ENCODE results near the gene TSPAN9.

- PRO-cap, result bidirectional peak, plus-strand start at chr12:1691007, minus-strand start at chr12:1690900
Measured at GRCh38 chr12:1690440-1690931, 384 bp upstream of the ADIPOR2 start.

DNA sequence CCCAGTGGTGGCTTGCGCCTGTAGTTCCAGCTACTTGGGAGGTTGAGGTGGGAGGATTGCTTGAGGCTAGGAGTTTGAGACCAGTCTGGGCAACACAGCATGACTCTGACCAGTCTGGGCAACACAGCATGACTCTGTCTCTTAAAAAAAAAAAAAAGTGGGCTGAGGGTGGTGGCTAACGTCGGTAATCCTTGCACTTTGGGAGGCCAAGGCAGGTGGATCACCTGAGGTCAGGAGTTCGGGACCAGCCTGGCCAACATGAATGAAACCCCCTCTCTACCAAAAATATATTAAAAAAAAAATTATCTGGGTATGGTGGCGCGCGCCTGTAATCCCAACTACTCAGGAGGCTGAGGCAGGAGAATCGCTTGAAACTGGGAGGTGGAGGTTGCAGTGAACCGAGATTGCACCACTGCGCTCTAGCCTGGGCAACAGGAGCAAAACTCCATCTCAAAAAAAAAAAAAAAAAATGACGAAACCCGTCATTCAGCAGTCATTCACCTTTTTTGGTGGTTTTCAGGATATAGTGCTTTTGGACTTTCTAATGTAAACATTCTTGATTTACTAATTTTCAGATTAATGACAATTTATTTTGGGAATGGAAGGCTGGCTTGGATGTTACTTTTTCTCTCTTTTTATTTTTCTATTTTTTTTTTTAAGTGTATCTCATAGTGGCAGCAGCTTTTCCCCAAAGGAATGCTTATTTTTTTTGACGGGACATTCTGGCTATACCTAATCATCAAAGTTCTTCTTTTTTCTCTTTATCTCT lies 4.5 kb downstream of the ADIPOR2 start:
- PRO-cap, result no peak

DNA sequence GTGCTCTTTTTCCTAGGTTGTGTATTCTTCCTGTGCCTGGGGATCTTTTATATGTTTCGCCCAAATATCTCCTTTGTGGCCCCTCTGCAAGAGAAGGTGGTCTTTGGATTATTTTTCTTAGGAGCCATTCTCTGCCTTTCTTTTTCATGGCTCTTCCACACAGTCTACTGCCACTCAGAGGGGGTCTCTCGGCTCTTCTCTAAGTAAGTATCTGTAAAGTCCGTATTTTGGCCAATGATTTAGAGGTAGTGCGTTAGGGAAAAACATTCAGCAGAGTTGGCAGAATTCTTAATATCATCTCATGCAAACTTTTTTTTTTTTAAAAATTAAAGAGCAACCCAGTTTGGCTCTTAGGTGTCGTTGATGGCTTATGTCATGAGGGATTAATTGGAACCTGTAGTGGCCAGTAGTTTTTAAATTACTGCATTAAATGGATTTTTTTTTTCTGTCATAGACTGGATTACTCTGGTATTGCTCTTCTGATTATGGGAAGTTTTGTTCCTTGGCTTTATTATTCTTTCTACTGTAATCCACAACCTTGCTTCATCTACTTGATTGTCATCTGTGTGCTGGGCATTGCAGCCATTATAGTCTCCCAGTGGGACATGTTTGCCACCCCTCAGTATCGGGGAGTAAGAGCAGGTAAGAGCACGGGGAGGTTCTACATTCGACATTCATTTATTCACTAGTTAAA lies 39.8 kb upstream of the LRTM2 start:
- PRO-cap, result no peak

- PRO-cap, result no peak
Measured at GRCh38 chr12:1785881-1786573, 34.3 kb upstream of the LRTM2 start.

DNA sequence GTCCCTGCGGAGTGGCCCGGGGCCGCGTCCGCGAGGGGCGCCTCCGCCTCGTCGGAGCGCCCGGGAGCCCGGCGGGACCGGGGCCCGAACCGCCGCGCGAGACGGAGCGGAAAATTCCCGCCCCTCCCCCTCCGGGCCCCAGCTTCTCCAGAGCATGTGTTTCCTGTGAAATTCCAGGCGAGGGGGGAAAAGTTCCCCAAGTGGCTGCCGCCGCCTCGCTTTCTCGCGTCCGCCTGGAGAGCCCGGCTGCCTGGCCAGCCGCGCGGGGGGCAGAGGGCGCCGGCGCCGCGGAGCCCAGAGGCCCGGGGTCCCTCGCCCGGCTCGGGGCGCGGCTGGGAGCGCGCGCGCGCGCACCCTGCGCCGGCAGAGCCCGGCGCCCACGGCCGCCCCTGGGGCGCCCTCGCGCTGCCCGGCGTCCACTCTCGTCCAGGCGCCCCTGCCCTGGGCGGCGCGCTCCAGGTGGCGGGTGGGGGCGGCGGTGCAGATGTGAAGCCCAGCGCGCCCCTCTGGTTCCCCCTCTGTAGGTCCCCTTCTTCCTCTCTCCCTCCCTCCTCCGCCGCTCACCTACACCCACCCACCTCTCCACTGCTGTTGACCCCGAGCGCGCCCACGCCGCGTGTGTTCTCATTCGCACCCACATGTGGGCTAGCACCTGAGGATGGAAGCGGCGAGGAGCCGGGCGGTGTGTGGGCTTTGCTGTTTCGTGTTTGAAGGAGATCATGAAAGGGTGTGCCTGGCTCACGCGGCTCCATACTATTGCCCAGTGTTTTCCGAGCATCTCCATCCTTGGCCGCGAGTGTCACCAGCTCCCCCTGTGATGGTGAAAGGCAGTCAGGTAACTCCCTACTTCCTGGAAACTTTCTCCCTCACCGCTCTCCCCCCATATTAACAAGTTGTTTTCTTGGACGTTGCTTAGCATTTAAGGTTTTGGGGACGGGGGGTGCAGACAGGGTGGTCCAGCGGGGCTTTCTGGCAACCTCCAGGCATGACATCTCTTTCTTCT lies 1.2 kb downstream of the CACNA1C start:
- PRO-cap, result no peak

DNA sequence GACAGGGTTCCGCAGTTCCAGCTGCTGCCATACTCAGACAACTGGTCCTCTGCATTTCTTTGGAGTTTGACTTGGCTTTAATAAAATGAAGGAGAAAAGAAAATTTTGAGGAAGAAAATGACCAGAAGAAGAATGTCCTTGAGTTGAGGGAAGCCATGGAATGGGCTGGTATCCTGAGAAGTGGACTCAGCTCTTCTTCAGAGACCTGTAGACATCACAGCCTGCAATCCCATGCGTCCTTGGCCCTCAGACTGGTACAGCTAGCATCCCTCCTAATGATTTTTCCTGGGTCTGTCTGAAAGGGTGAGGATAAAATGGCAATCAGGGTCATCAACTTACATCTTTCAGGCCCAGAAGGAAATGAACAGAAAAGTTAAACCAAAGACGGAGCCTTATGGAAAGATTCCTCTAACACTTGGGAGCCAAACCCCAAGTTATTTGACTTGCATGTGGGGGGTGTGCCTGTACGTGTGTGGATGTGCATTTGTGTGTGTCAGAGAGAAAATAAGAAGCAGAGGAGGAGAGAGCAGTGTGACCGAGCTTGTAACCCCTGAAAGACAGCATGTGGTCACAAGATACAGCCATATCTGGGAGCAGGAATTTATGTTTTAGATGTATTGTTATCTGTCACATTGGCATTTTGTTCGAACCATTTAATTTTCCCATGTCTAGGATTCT lies 16.3 kb downstream of the CACNA1C start:
- PRO-cap, result no peak

DNA sequence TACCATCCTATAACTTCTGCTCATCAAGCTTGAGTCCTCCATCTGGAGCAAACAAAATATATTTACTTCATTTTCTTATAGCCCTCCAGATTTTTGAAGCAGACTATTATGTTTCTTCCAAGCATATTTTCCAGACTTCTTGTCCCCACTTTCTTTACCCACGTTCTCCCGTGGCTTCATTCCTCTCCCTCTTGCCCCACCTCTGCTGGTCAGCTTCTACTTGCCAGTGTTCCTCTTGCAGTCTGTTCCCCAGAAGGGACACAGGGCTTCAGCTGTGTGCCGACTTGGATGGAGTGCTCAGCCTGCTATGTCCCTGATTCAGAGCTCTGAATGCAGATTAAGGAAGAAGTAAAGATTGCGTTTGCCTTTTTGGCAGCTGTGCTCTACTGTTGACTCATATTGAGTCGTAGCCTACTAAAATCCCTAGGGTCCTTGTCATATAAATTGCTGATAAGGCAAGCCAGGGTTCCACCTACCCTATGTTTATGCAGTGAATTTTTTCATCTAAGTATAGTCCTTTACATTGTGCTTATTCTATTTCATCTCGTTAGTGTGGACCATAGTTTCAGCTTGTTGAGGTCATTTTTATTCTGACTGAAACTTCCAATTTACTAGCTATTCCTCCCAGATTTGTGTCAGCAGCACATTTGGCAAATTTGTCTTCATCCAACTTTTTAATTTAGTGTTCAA lies 31.7 kb downstream of the CACNA1C start:
- PRO-cap, result no peak

DNA sequence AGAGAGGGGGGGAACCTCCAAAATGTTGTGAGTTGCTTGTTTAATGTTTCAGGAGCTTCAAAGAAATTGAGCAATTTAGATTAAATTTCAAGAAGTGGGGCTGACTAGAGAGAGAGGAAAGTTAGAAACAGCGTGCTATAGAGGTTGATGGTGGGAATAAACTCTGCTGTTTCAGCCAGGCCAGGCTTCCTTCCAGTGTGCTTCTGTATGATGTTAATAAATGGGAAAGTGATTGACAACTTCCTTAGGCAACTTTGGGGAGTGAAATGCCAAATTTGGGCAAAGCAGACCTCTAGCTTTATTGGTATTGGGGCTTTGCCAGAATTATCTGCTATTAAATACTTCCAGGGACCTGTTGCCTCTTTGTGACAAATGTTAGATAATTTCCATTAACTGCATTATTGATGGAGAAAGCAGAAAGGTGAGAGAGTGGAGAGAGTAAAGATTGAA lies 94.4 kb downstream of the CACNA1C start:
- PRO-cap, result no peak

- PRO-cap, result no peak
Measured at GRCh38 chr12:2191257-2192130, 138.7 kb downstream of the CACNA1C start.

GRCh38 chr12:2264682-2265576 lies 212.1 kb downstream of the CACNA1C start:
- PRO-cap, result no peak

- PRO-cap, result no peak
Measured at GRCh38 chr12:2449298-2449556, 345.5 kb upstream of the FKBP4 start.

GRCh38 chr12:2525545-2525805 lies 269.3 kb upstream of the FKBP4 start:
- PRO-cap, result no peak

DNA sequence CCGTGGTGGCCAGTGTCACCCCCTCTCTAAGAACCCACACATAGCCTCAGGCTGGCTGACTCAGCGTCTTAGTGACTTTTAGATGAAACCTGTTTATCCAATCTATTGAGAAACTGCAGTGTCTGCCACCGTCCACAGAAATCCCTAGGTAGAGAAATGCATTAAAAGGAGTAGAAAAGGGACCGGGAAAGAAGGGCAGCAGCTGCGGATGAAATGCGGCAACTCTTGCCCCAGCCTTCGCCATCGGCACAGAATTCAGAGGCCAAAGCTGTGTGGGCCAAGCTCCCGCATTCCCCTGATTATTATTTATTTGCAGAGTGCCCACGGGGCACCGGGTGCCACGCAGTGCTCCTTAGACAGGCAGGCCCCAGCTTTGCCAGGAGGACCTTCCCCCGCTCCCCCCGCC lies 170.1 kb upstream of the FKBP4 start:
- PRO-cap, result no peak

- PRO-cap, result no peak
Measured at GRCh38 chr12:2628319-2628796, 166.4 kb upstream of the FKBP4 start.

DNA sequence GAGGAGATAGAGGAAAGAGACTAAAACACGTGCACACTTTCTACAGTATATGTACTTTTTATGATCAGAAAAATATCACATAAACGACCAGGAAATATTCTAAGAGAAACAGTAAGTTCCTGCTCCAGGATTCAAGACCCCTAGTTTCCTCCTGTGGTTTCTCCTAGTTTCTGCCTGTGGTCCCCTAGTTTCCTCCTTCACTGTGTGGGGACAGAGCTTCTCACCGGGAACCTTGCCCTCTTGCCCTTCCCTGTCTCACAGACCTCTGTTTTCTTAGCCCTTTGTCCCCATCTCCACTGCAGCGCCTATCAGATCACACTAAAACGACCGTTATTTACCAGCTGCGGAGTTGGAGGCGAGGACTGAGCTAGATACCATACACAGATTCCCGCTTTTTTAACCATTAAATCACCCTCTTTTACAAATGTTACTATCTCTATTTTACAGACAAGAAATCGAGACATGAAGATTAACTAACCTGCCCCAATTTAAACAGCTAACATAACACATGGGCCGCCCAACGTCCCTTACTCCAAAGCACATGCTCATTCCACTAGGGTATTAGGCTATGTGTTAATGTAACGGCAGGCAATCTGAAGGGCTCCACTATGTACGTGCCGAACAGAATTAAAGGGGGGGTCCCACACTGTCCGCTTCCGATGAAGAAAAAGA lies 2.1 kb upstream of the FKBP4 start:
- PRO-cap, result no peak

GRCh38 chr12:2845158-2845808 lies 10.4 kb upstream of the NRIP2 start:
- PRO-cap, result no peak

DNA sequence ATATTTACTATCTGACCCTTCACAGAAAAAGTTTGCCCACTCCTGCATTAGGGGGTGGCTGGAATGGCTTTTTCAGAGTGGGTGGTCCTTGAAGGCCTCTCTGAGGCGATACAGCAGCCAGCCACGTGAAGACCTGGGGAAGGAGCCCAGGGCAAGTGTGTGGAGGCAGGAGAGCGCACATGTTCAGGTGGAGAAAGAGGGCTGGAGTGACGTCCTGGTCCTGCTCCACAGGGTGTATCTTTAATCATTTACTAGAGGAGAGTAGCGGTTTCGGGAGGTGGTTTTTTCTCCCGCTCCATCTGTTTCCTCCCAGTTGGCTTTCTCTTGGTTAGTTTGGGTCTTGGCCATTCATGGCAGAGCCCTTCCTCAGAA lies 27.7 kb upstream of the TSPAN9 start:
- PRO-cap, result no peak

DNA sequence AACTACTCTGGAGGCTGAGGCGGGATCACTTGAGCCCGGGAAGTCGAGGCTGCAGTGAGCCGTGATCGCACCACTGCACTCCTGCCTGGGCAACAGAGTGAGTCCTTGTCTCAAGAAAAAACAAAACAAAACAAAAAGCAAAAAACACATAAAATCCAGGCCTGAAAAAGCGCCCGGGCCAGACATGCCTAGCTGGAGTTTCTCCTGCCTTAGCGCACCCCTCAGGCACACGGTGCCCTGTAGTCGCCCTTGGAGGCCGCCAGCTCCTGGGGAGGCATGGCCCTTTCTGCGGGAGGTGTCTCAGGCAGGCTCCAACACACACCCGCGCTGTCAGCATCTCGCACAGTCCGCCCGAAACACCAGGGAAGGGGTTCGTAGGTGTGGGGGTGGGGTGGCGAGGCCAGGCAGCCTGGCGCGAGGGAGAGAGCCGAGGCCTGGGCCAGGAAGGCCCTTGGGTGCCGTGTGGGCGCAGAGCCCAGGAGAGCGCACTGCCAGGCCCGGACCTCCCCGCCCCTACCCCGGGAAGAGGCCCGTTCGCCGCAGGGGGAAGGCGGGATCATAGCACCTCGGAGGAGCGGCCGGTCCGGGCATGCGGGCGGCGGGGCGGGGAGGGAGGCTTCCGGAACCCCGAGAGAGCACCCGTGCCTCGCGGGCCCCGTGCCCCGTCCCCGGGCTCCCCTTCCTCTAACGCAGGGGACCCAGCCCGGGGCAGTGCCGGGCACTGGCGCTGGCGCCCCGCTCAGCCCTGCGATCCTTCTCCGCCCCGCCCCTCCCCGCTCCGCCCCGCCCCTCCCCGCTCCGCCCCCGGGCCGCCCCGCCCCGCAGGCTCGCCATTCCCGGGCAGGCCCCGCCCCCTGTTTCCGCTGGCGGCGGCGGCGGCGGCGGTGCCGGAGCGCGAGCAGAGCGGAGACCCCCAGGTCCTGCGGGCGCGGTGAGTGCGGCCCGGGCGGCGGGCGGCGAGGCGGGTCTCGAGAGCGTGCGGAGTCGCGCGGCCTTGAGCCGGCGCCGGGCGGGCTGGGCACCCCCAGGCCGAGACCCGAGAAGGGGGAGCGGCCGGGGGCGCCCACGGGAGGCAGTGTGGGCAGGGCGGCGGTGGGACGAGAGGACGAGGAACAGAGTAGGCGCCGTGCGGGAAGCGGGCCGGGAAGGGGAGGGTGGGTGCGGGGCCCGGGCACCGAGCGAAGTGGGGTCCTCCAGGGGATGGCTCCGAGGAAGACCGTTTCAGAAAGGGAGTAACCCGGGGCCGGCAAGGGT lies at the start of gene TSPAN9:
TSS of gene TSPAN9 (plus strand) at position 857 of the 1,254 bp plus-strand sequence.
- PRO-cap, result no peak

GRCh38 chr12:3100139-3100692 lies 23.0 kb downstream of the TSPAN9 start:
- PRO-cap, result no peak

- PRO-cap, result no peak
Measured at GRCh38 chr12:3122970-3123401, 45.8 kb downstream of the TSPAN9 start.